Osteocyte (in vitro differentiated cells): ENCODE measurements around a stretch of chr9.

DNA sequence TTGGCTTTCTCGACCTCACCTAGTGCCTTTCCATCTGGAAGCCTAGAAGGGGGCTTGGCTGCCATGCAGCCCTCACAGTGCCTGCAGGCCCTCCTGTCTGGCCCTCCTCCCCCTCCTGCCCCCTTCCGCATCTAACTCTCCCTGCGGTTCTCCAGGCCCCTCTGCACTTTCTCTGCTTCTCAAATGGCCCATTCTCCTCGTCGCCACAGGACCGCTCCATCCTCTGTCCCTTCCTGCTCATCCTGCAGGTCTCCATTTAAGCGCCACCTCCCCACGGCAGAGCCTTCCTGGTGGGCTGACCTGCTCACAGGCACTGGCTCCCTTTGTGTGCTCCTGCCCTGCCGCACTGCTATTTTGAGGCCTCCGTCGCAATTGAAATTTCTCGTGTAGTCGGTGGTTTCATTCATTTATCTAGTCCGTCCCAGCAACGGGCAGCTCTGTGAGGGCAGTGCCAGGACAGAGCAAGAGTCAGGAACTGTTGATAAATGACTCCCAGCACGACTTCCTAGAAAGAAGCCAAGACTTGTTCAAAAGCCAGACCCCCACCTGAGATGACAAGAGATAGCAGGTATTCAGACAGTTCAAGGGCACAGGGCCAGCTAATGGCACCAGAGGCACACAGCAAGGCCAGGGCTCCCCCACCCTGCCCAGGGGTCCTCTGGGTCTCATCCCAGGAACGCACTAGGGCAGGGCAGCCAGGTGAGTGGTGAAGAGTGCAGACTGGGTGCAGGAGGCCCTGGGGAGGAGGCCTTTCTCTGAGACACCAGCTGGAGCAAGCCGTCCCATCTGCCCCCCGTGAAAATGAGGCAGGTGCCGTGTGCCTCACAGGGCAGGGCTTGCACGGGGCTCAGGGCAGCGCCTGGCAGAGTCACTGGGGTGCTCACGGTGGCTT, 37.1 kb downstream of the FAM78A start:
- PRO-cap, result no peak

DNA sequence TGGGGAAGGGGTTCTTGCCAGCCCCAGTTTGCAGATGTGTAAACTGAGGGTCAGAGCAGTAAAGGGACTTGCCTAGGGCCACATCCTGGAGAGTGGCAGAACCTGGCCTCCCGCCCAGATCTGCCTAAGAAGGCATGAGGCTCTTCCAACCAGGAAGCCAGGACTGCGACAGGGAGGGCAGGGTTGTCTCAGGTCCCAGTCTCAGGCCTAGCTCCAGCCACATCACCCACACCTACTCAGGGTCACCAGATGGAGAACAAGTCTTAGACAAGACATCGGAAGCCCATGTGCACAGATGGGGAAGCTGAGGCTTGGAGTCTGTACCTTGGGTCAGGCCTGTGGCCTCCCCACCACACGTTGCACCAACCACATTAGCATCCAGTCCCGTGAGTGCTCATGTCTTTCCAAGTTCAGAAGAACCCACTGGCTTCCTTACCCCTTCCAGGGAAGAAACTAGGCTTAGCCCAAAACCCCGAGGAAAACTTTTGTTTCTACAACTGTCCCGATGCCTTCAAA, 2.4 kb downstream of the FAM78A start:
- PRO-cap, result no peak

- PRO-cap, result no peak
These were observed 1.1 kb downstream of the FAM78A start for GRCh38 chr9:131275059-131275835.

DNA sequence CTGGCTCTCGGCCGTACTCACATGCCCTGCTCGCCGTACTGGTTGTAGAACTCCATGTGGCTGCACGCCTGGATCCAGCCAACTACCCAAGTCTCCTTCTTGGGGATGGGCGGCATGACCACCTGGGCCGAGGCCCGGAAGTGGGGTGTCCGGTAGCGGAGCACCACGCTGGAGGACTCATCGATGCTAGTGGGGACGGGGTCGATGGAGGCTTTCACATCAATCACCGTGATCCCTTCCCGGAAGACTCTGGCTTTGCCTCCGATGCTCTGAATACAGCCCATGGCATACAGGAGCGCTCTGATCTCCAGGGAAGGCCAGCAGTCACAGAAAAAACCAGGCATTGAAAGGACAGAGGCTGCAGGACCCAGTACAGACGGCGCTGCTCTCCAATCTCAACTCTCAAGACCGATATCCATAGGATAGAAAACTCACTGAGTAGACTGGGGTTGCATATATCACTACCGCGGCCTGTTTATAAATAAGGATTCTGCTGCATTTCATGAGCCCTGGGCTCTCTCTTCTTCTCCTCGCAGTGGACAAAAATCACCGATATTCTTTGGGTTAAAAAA, 388 bp downstream of the FAM78A start:
- PRO-cap, result no peak

DNA sequence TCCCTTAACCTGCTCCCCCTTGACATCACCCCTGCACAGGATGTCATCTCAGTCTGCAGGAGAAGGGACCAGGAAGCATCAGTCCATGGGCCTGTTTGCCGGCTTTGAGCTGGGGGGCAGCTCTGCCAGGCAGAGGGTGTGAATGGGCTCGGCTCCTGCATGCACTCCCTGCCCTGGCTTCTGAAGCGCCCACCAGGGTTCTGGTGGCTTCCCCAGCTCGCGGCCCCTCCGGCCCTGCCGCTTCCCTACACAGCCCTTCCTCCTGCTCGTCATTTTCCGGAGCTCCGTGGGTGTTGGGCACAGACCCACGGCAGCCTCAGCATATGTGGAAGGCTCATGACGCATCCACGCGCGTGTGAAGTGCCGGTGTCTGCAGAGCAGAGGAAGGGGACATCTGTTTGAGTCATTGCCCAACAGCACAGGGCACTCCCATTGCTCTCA, 3.8 kb upstream of the FAM78A start:
- PRO-cap, result no peak

DNA sequence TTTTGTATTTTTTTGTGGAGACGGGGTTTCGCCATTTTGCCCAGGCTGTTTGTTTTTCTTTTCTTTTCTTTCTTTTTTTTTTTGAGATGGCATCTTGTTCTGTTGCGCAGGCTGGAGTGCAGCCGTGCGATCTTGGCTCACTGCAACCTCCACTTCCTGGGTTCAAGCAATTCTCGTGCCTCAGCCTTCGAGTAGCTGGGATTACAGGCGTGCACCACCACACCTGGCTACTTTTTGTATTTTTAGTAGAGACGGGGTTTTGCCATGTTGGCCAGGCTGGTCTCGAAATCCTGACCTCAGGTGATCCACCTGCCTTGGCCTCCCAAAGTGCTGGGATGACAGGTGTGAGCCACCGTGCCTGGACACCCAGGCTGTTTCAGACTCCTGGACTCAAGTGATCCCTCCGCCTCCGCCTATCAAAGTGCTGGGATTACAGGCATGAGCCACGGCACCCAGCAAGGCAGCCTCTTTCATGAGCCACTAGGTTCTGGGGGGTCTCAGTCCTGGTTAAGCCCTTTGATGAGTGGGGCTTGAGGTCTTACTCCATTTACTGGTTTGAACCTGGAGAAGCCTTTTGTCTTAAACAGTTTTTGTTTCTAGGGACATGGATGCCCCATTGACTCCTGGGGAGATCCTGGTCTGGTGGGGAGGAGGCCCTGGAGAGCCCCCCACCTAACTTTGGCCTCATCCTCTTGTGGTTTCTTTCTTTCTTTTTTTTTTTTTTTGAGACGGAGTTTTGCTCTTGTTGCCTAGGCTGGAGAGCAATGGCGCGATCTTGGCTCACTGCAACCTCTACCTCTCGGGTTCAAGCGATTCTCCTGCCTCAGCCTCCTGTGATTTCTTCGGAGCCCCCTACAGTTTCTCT, 6.6 kb downstream of the PRRC2B start:
- PRO-cap, result no peak

DNA sequence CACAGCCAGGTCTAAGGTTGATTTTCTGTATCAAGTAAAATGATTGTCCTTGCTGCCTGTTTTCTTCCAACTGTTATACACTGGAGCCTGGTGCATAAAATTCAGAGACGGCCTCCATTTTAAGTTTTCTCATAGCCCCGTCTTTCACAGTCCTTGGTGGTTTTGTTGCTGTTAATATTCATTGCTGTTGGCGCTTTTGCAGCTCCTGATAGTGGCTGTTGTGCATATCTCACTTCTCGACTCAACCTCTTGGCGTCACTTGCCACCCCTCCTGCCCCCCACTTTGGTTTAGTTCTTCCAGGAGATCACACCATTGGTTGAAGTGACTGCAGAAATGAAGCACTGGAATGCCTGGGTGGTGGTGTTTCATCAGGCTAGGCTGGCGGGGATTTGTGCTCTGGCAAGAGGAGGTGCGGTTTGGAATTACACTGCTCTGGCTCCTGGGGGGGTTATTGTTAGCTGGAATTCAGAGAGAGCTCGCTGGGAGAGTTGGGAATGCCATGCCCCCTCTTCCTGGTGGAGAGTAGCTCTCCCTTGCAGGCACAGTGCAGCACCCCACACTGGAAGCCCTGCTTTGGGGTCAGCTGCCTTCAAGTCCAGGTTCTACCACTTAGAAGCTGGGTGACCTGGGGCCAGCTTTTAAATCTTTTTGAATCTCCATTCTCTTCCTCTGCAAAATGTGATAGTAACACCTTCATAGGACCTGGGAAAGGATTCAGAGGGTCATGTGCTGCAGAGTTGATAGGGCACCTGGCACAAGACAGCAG, 11.6 kb downstream of the PRRC2B start:
- PRO-cap, result no peak

DNA sequence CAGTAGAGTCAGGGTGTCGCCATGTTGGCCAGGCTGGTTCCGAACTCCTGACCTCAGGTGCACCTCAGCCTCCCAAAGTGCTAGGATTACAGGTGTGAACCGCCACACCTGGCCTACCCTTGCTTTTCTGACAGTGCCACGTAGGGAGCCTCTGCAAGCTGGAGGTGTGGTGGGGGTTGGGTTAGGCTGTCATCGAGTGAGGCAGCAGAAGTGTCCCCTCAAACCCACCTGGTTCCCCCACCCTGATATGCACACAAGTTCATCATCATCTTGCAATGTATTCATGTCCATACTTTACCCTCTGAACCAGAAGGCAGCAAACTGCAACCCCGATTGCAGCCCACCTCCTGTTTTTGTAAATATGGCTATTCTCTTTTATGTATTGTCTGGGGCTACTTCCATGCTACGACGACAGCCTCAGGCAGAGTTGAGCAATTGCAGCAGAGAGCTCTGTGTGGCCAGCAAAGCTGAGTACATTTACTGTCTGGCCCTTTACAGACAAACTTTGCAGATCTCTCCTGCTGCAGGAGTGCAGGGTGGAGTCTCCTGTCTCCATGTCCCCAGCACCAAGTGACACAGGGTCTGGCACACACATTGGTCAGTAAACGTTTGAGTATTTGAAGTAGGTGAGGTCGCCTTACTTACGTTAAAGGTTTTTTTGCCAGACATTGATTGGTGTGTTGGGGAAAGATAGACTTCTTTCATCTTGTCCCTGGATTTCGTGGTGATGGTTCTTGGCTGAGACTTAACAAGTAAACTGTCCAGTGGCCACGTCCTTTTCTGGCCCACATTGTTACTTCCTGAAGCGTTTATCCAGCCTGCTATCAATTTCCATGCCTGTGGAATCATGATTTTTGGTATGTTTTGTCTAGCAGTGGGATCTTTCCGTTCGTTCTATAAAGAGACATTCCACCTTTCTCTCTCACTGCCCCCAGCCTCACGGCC, 27.1 kb downstream of the PRRC2B start:
- PRO-cap, result no peak

GRCh38 chr9:131438728-131439304, 44.9 kb downstream of the PRRC2B start:
- PRO-cap, result no peak

DNA sequence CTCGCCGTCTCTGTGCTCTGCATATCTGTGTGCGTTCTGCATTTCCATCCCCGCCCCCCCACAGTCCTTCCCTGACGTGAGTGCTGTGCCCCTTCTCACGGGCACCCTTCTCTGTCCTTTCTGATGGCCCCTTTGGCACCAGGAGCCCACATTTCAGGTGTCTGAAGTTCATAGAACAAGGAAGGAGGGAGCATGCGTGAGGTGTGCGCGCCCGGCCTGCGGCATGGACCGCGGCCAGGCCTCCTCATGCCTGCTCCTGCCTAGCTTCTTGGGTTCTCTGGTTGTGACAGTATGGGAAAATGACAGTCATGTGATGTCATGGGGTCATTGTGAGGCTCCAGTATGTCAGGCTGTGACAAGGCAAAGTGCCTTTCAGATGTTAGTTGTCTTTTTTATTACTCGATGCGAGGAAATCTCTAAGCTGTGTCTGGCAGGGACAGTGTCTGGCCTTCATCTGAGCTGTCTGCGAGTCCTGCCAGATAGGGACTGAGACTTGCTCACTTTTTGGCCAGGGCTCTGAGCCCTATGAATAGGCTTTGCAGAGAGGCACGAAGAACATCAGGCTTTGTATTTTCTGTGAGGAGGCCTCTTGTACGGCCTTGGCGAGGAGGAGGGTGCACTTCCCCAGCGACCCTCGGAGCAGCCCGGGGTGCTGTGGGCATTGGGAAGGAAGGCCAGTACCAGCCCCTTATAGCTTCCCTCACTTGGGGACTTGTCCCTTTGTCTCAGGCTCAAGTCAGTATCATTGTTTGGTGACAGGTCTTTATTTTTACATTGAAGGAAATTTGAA, 13.2 kb downstream of the UCK1 start:
- PRO-cap, result no peak

DNA sequence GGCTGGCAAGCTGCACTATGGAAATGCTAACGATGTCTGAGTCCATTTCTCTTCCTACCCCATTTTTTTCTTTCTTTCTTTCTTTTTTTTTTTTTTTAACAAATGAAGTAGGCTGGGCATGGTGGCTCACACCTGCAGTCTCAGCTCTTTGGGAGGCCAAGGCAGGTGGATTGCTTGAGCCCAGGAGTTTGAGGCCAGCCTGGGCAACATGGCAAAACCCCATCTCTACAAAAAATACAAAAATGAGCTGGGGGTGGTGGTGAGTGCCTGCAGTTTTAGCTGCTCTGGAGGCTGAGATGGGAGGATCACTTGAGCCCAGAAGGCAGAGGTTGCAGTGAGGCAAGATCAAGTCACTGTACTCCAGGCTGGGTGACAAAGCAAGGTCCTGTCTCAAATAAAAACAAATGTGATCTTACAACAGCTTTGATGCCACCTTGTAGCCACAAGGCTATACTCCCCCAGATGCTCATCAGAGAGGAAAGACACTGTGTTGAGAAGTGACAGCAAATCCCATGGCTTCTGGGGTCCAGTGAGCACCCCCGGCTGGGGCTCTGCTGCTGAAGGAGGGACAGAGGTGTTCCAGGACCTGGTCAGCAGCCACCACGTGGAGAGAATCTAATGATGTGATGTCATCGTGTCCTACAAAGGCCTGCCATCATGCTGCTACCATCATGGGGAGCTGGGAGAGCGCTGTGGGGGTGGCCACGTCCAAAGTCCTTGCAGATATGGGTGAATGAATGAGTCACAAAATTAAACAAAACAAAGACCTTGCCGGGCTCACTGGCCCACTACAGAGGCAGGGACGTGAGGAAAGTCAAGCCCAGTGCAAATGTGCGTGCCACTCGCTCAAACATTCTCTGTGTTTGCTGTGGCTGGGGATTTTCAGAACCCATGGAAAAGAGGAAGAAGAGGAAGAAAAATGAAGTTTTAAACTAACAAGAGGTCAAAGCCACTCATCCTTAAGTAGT, 60.6 kb downstream of the PRRT1B start:
- PRO-cap, result no peak

- PRO-cap, result no peak
These were observed 79.5 kb downstream of the PRRT1B start for GRCh38 chr9:131624633-131625408.

DNA sequence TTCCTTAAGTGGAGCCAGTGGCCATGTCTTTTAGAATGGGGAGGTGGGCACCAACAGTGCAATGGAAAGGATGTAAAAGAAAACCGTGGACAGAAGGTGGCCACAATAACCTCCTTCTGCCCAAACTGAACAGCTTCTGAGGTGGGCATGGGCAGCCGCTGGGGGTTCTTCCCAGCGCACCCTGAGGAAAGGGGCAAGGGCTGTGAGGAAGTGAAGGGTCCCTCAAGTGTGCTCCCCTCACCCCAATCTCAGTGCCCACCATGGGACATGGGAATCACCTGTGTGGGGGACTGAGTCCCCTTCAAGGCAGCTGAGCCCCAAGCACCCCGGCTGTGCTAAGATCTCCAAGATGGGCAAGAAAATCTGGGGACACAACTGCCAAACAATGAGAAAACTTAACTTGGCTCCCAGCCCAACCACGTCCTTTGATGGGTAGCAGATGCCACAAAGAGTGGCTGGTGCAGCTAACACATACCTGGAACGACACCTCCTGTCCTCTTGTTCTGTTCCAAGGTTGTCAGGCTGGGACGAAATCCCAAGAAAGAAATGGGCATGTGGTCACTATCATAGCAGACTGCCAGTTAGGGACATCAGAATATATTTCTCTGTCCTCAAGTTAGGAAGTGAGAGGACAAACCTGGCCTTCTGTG, 63.7 kb downstream of the RAPGEF1 start:
- PRO-cap, result no peak

- PRO-cap, result no peak
These were observed 47.5 kb downstream of the RAPGEF1 start for GRCh38 chr9:131692262-131692913.

DNA sequence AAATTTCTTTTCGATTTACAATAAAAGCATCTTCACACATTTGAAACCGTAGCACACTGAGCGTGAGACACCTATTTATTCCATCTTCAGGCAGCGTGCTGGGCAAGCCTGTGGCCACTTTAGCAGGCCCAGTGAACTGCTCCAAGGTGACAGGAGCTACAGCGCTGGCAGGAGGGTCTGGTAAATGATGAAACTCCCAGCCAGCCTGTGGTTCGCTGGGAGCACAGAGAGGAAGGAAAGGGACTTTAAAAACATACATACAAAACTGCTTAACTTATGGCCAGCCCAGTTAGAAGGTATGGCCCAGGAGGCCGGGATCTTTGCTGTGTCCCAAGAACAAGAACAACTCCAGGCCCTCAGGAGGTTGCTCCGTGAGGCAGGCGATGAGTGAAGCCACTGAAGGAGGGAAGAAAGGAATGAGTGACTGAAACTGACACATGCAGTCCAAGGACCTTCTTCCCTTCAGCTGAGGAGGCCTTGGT, 5.0 kb downstream of the RAPGEF1 start:
- PRO-cap, result no peak

GRCh38 chr9:131824279-131824478, 84.3 kb upstream of the RAPGEF1 start:
- PRO-cap, result no peak

DNA sequence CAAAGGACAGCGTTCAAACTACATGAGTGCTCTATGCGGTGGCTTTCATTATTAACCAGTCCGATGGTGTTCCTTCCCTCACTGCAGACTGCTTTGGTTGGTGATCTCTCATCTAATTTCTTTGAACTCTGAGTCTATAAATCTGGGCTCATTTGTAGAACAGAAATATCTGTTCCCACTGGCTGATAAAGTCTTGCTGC, 82.0 kb downstream of the MED27 start:
- PRO-cap, result no peak

DNA sequence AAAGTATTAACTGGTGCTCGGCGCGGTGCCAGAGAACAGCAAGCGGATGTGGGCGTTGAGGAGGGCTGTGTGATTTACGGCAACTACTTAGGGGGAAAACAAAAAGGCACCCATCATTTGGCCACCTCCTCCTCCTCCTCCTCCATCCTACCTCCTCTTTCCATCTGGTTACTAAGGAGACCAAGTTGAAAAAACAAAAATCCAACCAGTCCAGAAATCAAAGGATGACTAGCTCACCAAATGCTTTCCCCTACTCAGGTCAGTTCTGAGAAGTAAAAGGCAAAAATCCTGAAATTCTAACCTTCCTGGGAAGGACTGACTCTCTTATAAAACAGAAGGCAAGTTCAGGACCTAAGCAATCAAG, 1.2 kb downstream of the MED27 start:
- PRO-cap, result no peak

GRCh38 chr9:132161001-132161861, 627 bp upstream of the NTNG2 start:
- PRO-cap, result no peak

- PRO-cap, result no peak
These were observed 23.8 kb downstream of the NTNG2 start for GRCh38 chr9:132185605-132186190.